ENCODE measurements around a stretch of chr17.

GRCh38 chr17:50479198-50480019 lies 749 bp downstream of the RSAD1 start:
- PRO-cap: no peak

DNA sequence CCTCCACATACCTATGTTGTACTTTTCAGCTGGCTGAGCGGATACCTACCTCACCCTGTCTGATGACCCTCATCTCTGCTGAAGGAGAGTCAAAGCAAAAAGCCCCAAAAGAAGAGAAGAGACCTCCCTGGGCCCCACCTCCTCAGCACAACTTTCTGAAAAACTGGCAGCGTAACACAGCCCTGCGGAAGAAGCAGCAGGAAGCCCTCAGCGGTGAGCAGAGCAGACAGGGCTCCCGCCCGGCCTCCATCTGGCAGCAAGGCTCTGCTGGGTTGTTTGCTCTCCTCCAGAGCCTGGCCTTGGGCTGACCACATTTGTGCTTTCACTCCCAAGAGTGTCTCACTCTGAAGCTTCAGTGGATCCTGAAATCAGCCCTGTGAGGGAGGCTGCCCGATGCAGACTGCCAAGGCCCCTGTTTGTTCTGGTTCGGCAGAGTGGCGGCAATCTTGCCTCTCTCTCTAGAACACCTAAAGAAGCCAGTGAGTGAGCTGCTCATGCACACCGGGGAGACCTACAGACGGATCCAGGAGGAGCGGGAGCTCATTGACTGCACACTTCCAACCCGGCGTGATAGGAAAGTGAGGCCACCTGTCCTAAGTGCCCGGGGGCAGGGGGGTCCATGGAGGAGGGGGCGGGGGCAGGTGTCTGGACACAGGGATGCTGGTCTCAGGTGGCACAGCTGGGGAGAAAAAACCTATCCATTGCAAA lies 10.4 kb downstream of the MYCBPAP start:
- PRO-cap: no peak

- PRO-cap: no peak
Measured at GRCh38 chr17:50534269-50534842, 1.8 kb downstream of the EPN3 start.

DNA sequence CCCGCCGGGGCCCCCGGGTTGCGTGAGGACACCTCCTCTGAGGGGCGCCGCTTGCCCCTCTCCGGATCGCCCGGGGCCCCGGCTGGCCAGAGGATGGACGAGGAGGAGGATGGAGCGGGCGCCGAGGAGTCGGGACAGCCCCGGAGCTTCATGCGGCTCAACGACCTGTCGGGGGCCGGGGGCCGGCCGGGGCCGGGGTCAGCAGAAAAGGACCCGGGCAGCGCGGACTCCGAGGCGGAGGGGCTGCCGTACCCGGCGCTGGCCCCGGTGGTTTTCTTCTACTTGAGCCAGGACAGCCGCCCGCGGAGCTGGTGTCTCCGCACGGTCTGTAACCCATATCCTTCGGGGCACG lies 828 bp downstream of the CACNA1G start:
- PRO-cap: no peak

DNA sequence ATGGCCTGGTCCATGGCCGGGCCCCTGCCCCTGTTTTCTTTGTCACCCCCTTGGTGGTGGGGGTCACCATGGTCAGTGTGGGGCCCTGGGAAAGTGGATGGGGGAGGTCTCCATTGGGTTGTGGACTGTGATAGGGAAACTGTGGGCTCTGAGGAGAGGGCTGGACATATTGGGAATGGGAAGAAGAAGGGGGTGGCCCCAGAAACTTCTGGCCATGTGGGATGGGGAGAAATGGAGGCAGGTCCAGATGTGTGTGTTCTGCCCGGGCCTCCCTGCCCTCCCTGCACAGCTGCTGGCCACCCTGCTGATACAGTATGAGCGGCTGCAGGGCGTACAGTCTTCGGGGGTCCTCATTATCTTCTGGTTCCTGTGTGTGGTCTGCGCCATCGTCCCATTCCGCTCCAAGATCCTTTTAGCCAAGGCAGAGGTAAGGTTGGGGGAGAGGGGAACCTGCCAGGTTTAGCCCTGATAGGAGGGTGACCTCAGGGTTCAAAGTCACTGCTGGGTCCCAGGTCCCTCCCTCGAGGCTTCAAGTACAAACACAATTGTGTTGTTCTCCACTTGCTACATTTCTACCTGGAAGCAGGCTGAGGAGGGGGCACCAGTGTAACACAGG lies 22.2 kb downstream of the ABCC3 start:
- PRO-cap: no peak

GRCh38 chr17:50738615-50739495 lies 19.5 kb downstream of the LUC7L3 start:
- PRO-cap: no peak

- PRO-cap: no peak
Measured at GRCh38 chr17:50742564-50743092, 23.2 kb downstream of the LUC7L3 start.

DNA sequence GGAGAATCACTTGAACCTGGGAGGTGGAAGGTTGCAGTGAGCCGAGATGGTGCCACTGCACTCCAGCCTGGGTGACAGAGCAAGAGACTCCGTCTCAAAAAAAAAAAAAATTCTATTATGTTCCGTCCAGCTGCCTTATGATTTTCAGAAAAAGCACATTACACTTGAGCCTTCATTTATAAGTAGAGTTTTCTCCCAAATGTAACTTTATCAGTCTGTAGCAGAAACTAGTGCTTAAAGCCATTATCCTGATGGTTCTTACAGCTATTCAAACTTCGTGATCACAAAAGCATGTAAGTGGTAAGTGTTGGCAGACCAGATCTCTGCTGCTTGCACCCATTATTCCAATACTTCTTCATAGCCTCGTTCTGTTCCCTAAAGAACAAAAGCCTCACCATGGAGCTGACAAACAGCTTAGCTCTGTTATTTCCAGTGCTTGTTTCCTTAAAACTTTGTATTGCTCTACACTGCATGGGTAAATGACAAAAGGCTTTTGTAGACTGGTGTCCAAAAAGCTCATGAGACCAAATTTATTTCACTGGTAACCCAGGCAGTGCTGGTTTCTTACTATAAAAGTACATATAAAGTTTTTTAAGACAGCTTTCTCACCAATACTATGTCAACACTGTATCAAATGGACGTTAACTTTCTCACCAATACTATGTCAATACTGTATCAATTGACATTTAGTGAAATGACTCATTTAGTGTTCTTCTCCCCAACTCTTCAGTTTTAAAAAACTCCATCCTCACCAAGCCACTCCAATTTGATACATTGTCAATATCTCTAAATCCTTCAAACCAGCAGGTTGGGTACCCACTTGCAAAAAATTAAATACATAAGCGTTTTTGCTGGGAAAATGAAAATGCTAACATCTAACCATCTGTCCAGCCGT lies 5.1 kb downstream of the TOB1 start:
- PRO-cap: no peak

GRCh38 chr17:50889518-50890122 lies 23.5 kb upstream of the TOB1 start:
- PRO-cap: no peak

DNA sequence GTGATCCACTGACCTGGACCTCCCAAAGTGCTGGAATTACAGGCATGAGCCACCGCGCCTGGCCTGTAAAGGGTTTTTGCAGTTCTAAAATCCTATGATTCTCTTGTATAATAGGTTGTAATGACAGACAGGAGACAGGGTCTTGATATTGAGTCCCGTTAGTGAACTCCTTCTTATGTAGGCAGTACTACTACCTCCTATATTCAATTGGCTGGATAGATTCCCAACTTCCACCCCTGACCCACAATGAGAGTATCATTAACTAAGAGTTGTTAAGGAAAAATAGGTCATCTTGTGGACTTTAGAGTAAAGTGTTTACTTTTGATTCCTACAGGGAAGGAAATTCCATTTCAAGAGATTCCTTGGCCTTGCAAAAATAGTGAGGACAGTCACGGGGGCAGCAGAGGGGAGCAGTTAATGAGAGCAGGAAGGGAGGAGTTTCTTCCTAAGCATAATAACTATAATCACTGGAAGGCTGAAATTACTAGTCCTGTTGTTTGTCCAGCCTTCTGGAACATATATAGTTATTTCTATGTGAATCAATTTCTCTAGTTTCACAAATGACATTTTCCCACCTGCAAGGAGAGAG lies 5.3 kb upstream of the SPAG9 start:
- PRO-cap: no peak

GRCh38 chr17:51202612-51203326 lies 36.6 kb downstream of the NME2 start:
- PRO-cap: no peak

DNA sequence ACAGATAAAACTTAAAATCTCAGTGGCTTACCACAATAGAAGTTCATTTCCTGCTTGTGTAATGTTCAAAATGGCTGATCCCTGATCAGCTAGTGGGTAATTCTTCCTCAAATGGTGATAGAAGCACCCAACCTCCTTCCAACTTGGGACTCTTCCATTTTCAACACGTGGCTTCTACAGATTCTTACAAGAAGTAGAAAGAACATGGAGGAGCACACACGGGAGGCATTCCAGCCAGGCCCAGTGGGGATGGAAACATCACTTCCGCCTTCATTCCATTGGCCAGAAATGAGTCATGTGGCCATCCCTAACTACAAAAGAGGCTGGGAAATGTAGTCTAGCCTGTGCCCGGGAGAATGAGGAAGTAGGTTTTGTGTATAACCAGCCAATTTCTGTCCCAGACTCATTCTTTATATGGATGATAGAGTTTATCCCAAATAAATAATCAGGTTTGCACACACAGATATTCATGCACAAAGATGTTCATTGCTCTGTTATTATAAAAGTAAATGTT lies 112.3 kb downstream of the UTP18 start:
- PRO-cap: no peak

- PRO-cap: no peak
Measured at GRCh38 chr17:51977975-51978206, 180.6 kb downstream of the CA10 start.

DNA sequence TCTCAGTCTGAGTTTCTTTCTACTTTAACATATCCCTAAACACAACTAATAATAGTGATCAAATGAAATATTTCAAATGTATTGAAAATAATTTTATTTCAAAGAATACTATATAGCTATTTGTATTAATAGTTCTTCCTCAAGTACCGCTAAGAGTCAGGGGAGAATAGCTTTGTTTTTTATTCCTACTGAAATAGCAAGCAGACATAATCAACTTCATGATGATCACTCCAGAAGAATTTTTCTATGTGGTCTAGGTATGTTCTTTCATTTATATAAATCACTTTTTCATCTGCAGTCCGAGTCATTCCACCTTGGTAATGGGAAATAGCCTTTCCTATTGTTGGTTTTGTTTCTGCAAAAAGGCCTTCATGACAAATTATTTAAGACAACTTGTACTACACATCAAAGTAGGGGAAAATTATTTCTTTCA lies 453.7 kb upstream of the CA10 start:
- PRO-cap: no peak

- PRO-cap: no peak
Measured at GRCh38 chr17:54899501-54900240, 981 bp upstream of the TOM1L1 start.

- PRO-cap: no peak
Measured at GRCh38 chr17:55166516-55166944, 98.2 kb upstream of the HLF start.

GRCh38 chr17:55263435-55263801 lies 1.3 kb upstream of the HLF start:
- PRO-cap: no peak

DNA sequence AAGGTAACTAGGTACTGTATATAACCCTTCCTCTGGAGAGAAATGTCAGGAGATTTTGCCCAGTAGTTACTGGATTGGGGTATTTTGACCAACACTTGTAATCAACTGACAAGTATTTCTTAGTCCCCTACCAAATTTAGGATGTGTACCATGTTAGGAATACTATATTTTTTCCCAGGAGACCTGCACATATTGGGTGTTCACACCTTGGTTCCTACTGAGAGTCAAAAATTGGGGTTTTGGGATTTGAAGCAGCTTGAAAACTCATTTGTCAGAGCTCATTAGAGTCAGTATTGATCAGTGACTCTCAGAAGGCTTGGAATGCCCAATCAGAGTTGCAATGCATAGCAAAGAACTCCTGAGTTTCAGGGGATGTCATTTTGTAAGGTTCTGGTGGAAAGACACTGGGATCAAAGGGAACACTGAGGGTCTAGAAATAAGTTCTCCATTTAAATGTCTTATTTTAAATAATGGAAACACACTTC lies 5.1 kb downstream of the HLF start:
- PRO-cap: no peak

- PRO-cap: no peak
Measured at GRCh38 chr17:55270377-55270677, 5.6 kb downstream of the HLF start.

DNA sequence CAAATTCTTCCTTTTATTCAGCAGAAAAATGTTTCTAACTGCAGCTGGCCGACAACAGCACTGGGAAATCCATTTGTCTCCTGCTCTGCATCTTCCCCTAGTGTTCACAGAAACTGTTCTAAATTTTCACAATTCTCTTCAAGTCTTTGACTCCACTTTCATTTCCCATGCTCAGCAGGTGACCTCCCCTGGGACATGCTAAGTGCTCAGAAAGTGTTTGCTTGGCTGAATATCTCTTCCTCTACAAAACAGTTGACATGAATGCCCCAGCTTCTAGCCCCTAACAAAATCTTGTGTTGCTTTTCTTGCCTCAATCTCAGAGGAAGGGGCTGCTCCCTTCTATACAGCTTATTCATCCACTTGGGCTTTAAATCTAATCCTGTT lies 15.7 kb upstream of the MMD start:
- PRO-cap: no peak